Panc1 (cell line): Measurements from ENCODE around the genes ENSA, CTSK, VPS72 and ZNF687.

DNA sequence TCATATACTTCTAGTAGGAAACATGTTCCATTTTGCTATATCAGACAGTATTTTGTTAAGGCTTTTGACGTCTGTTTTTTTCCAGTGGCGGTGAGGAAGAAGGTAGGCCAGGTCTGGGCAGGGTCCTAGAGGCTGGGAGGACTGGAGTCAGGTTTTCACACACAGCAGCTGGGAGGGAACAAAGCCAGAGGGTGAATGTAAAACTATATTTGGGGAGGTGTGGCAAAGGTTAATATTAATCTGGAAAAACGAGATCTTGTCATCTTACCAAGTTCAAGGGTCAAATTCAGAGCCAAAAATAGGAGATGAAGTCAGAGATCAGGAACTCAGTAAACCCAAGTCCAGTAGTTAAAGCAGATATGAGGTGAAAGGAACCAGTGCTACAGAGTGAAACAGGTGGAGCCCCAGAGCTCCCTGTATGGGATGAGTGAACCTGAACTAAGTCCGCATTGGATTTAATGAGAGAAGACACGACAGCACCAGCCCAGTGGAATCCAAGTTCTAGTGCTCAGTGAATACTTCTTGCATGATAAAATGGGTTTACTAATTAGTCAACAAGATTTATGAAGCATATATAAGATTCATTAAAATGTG, 10.8 kb upstream of the OTUD7B start:
- RRBS, 2 experiments = no CpG with 5 or more reads among the region's 5 CpGs

DNA sequence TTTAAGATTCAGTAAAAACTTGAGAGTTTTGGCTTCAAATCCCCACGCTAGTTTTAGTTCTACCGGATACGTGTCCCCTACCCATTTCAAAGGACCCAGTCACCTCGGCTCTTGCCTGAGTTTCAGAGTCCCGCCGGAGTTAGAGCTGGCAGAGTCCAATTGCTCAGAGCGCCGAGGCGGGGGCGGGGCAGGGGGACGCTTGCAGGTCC, 817 bp upstream of the VPS45 start:
- RRBS, 2 experiments = 1 to 5% methylated on average over 8 of the region's 11 CpGs

- RRBS, 2 experiments = no CpG with 5 or more reads among the region's 2 CpGs
Measured at GRCh38 chr1:150165314-150165678, 15.6 kb downstream of the PLEKHO1 start.

- RRBS, 2 experiments = no CpG with 5 or more reads among the region's 19 CpGs
Measured at GRCh38 chr1:150471216-150472030, 15.8 kb upstream of the TARS2 start.

DNA sequence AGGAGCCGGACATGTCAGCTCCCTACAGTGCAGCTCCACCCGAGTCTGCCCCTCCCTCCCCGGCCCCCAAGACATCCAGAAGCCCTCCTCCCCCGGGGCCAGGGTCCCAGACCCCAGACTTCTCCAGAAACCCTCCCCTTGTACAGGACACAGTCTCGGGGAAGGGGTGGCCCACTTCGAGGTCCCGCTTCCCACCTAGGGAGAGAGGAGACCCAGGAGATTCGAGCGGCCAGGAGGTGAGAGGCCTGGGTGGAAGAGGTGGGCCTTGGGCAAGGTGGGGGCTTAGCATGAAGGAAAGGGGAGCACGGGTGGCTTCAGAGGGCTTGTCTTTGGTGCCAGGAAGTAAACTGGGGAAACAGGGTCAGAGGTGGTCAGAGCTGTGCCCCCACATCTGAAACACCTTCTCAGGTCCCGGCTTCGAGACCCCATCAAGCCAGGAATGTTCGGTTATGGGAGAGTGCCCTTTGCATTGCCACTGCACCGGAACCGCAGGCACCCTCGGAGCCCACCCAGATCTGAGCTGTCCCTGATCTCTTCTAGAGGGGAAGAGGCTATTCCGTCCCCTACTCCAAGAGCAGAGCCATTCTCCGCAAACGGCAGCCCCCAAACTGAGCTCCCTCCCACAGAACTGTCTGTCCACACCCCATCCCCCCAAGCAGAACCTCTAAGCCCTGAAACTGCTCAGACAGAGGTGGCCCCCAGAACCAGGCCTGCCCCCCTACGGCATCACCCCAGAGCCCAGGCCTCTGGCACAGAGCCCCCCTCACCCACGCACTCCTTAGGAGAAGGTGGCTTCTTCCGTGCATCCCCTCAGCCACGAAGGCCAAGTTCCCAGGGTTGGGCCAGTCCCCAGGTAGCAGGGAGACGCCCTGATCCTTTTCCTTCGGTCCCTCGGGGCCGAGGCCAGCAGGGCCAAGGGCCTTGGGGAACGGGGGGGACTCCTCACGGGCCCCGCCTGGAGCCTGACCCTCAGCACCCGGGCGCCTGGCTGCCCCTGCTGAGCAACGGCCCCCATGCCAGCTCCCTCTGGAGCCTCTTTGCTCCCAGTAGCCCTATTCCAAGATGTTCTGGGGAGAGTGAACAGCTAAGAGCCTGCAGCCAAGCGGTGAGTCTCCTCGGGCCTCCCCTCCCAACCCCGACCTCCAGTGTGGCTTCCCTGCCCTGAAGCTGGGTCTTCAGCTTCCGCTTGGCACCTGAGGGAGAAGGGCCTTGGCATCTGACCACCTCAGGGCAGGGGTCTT, 4.2 kb downstream of the ADAMTSL4 start:
- RRBS, 2 experiments = 82 to 86% methylated on average over 7 of the region's 37 CpGs

GRCh38 chr1:150613084-150614040, 16.1 kb downstream of the ENSA start:
- RRBS, 2 experiments = no CpG with 5 or more reads among the region's 11 CpGs

DNA sequence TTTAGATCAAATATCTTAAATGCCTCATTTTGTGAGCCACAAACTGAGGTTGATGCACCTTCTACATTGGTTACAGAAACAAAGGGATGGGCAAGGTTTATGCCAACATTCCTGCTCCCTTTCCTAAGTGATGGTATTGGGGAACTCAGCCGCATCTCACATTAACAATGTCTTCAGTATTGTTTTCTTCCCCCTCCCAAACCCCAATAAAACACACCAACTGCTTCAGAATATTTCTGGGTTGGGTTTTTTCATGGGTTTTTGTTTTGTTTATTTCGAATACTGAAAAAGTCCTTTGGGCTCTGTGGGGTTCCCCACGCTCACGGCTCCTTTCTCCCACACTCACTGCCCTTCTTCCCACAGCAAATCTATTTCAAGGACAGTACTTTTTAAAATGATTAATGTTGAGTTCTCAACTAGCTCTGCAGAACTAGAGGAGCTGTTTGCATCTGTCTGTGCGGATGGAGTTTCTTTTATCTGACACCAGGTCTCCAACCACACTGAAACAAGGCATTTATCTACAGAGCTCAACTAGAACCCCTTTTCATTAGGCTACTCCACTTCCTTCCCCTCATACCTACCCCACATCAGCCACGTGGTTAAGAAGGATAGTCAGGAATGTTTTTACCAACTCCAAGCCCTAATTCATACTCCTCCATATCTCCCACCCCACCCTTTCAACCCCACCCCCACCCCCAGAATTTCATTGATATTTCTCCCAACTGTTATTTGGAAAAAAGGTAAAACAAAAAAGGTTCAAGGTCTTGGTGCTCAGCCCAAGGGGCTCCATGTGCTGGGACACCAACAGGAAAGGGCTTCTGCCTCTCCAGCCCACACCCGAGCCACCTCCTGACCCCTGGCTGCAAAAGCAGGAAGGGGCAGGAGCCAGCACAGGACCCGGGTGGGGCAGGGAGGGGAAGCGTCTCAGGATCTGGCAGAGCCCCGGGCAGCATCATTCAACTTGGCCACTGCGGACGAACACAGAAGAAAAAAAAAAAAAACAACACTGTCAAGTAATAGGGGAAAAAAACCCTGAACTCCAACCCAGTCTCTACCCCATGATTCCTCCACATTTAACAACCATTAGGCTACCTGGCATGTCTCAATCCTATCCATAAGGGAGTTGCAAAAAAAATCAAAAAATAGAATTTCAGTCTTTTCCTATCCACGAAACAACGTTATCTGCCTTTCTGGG, 7.1 kb downstream of the ENSA start:
- RRBS, 2 experiments = 54 to 76% methylated on average over 3 of the region's 14 CpGs

DNA sequence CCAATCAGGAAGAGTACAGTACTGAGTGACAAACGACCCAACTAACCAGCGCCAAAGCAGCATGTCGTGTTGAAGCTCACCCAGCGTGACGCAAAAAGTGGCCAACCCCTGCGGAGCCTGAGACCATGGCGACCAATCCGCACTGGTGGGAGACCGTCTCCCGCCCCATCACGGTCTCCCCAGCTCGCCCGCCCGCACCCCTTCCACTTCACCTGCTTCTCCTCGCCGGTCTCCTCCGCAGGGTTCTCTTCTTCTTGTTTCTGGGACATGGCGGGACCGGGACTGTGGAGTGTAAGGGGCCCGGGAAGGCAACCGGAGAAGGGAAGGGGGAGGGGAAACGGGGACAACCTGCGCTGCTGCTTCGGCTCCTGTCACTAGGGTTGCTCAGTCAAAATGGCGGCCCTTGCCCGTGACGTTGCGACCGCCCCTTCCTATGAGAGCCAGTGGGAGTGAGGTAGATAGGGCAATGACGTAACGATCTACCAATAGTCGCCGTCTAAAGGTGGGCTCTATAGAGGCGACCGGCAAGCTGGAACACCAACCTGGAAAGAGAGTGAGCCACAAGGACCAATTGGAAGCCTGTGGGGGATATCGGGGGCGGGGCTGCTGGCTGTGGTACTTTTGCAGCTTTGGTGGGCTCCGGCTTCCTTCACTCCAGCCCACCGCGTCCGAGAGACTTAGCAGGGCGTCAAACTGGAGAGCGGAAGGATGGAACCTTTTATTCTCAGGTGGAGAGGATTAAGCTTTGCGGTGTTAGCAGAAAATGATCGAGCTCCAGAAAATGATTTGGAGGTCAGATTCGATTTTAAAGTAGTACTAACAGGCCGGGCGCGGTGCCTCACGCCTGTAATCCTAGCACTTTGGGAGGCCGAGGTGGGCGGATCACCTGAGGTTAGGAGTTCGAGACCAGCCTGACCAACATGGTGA, at the start of gene ENSA:
TSS of gene ENSA (minus strand) at position 411 of the 927 bp plus-strand sequence.
- RRBS, 2 experiments = 15% methylated on average over 2 of the region's 53 CpGs; no CpG with 5 or more reads in 1 of the 2 experiments

GRCh38 chr1:150696578-150696859, 435 bp downstream of the GOLPH3L start:
- RRBS, 2 experiments = no CpG with 5 or more reads among the region's 4 CpGs

GRCh38 chr1:150807783-150808690, at the start of gene CTSK:
Gene CTSK (minus strand): TSS chr1:150808260.
- RRBS, 2 experiments = no CpG with 5 or more reads among the region's 8 CpGs

DNA sequence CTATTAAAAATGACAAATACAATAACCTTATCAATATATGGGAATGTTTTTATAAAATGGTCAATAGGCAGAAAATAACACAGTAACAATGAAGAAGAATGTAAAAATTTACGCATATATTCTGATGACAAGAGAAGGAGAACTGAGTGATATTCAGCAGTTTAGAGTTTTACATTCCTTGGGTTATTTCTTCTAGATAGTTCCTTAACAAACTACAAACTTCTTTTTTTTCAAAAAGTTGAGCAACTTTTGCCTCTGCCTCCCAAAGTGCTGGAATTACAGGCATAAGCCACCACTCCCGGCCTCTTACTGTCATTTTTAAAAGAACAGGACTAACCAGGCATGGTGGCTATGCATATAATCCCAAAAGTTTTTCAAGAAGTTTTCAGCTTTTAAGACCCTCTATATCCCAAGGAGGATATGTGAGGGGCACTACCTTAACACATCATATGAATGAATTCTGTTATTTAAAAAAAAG, 32.9 kb downstream of the ARNT start:
- RRBS, 2 experiments = no CpG with 5 or more reads among the region's 2 CpGs

DNA sequence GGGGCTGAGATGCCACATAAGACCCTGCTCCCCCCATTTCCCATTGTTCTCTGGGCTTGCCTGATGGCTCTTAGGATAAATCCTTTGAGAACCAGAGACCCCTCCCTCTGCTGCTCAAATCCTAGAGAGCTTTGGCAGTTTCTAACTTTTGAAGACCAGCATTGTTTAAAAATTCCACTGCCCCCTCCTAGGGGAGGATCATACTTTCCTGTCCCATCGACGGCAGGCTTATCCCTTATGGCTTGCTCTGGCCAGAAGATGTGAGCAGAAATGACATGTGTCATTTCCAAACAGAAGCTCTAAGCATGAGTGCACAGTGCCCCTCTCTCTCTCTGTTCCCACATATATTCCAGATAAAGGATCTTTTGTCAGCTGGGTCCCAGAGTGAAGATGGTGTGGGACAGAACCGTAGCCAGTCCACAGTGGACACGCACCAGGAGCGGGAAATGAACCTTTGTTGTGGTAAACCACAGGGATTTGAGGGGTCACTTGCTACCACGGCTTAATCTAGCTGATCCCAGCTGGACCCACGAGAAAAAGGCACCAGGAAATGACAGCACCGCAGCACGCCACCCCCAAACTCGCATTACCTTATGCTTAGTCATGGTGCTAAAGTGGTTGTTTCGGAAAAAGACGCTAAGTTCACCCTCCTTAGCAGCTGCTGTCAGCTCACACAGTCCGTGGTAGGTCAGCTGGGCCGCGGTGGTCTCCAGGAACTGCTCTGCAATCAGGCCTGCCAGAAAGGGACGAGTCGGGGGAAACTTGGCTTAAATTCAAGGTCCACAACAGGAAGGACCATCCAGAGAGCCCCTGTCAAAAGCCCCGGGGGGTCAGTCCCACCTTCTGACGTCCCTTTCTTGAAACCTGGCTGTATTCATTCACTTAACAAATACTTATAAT, 7.7 kb downstream of the MINDY1 start:
- RRBS, 2 experiments = no CpG with 5 or more reads among the region's 19 CpGs

GRCh38 chr1:151054798-151055935, 4.3 kb downstream of the CDC42SE1 start:
- RRBS, 2 experiments = 93 to 99% methylated on average over 2 of the region's 8 CpGs

- RRBS, 2 experiments = 2 to 6% methylated on average over 13 of the region's 43 CpGs
Measured at GRCh38 chr1:151189462-151190465, at the start of gene VPS72. Gene VPS72 (minus strand): TSS chr1:151190197.

DNA sequence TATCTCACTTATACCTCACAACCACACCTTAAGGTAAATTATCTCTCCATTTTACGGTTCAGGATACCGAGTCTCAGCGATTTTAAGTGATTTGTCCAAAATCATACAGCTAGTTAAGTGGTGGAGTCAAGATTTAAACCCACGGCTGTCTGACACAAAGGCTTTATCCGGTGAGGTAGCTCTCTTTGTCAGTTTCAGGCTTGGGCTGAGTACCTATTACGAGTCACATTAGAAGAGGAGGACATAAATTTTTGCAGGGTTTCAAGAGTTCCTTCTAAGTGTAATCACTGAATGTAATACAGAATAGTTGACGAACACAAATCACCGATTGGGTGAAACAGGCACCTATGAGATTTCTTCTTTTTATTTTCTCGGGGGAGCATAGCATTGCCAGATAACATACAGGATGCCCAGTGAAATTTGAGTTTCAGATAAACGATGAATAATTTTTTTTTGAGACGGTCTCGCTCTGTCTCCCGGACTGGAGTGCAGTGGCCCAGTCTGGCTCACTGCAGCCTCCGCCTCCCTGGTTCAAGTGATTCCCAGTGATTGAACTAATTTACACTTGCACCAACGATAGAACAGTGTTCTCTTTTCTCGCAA, 857 bp downstream of the PSMD4 start:
- RRBS, 2 experiments = no CpG with 5 or more reads among the region's 16 CpGs

DNA sequence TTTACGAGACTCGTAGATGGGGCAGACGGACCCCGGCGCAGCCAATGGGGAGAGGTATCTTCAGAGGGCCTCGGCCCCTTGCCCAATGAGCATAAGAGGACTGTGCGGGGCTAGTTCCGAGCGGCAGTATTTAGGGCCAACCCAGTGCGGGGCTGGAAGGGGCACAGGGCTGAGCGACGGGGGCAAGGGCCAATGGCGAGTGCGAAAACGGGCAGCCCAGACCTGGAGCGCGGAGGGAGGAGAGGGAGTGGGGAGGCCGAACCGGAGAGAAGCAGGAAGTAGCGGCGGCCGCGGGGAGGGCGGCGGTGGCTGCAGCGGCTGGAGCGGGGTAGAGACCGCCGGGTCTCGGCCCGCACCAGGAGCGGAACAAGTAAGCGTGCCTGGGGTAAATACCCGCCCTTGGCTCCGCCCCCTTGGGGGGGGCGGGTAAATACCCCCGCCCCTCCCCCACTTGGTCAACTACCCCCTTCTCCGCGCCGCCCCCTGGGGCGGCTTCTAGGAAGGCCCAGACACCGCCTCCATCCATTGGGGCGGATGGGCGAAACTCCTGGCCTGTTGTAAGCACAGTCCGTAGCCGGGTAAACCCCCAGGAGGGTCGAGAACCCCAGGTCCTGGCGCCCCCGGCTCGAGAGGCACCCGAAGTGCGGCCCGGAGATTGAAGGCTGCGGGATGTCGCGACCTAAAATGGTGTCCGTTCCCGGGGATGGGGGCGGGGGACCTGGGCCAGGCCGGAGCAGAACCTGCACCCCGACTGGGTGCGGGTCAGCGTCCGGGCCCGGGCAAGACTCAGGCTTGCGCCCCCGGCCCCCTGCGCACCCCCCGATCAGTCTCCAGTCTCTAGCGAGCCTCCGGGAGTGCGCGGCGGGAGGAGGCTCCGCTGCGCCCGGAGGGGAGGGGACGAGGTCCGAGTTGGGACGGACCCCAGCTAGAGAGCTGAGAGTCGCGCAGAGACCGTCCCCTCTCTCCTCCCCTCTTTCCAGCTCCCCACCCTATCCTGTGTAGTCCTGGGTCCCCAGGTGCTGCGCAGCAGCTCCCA, at the start of gene ZNF687:
TSS of gene ZNF687 (plus strand) at position 274 of the 1,036 bp plus-strand sequence.
- RRBS, 2 experiments = 1 to 6% methylated on average over 33 of the region's 84 CpGs

DNA sequence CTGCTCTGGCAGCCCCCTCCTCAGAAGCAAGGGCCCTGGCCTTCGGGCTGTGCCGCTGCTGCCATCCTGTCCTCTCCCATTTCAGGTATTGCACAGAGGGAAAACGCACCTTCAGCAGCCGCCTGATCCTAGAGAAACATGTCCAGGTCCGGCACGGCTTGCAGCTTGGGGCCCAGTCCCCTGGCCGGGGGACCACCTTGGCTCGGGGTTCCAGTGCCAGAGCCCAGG, 8.2 kb downstream of the ZNF687 start:
- RRBS, 2 experiments = 92 to 96% methylated on average over 4 of the region's 8 CpGs

GRCh38 chr1:151344231-151344637, 2.8 kb downstream of the RFX5 start:
- RRBS, 2 experiments = no CpG with 5 or more reads among the region's 6 CpGs